GM23338 (cell line): ENCODE measurements around the genes RNF121 and STARD10.

- PRO-cap, result no peak
- RAMPAGE, long total RNA, result no peak
These were observed 87.3 kb upstream of the DEFB108B start for GRCh38 chr11:71745611-71746138.

DNA sequence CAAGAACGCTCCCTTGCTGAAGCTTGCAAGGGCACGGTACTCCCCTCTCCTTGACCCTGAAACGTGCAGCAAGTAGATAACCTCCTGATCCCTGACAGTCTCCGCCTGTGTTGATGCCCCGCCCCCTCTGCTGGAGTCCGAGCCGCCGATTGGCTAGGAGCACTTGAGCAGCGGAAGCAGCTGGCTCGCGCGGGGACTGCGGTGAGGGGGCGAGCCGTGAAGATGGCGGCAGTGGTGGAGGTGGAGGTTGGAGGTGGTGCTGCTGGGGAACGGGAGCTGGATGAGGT, at the start of gene RNF121:
TSS of gene RNF121 (plus strand) at position 207 of the 287 bp plus-strand sequence.
- PRO-cap, result bidirectional peak, plus-strand start at position 212 of the sequence, minus-strand start at position 78 of the sequence
- RAMPAGE, long total RNA, result no peak

DNA sequence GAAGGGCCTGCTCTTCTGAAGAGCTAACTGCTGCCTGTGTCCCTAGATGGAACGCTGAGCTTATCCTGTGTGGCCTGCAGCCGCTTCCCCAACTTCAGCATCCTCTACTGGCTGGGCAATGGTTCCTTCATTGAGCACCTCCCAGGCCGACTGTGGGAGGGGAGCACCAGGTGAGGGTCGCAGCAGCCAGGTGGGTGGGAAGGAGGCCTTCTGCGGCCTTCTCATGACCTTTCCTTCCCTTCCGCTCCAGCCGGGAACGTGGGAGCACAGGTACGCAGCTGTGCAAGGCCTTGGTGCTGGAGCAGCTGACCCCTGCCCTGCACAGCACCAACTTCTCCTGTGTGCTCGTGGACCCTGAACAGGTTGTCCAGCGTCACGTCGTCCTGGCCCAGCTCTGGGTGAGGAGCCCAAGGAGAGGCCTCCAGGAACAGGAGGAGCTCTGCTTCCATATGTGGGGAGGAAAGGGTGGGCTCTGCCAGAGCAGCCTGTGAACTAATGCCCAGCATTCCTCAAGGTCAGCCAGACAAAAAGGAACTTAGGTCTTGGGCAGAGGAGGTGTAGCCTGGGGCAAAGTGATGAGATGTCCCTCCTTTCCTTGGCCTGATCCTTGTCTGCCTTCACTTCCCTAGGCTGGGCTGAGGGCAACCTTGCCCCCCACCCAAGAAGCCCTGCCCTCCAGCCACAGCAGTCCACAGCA, 2.6 kb downstream of the IL18BP start:
- PRO-cap, result no peak
- RAMPAGE, long total RNA, result no peak

DNA sequence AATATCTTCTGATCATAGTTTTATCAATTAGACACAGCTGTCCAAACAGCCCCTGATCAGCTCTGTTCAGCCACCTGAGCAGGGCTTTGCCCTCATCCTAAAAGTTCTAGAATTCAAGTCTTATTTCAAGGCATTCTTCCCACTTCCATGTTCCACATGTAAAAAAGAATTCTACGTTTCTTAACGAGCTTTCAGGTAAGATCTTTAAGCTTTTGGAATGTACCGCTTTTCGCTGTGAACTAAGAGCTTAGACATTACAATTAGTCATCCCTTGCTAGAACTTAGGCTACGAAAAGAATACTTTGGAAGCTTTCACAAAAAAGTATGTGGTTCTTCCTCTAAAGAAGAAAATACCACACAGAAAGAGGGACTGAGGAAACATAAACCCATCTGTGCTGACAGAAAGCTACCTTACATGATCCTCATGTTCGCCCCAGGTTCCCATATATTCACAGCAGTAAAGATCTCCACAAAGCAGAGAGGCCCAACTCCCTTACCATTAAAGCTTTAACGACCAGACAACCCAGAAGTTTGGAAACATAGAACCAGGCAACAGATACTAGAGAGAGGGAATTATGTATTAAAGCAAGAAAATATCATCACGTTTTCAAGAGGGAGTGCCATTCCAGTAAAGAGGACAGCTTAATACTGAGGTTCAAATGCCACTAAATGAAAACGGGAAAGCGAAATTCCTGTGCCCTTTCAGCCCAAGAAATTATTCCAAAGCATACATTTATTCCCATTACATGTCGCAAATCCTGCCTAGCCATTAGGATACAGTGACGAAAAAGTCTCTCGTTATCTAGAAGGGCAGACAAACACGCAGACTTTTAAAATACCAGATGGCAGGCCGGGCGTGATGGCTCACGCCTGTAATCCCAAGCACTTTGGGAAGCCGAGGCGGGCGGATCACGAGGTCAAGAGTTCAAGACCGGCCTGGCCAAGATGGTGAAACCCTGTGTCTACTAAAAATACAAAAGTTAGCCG, 1.6 kb downstream of the NUMA1 start:
- PRO-cap, result no peak
- RAMPAGE, long total RNA, result no peak

GRCh38 chr11:72111128-72111489, 1.4 kb downstream of the ANAPC15 start:
- PRO-cap, result no peak
- RAMPAGE, long total RNA, result no peak

- PRO-cap, result no peak
- RAMPAGE, long total RNA, result no peak
These were observed 8.4 kb upstream of the FOLR2 start for GRCh38 chr11:72208123-72208744.

DNA sequence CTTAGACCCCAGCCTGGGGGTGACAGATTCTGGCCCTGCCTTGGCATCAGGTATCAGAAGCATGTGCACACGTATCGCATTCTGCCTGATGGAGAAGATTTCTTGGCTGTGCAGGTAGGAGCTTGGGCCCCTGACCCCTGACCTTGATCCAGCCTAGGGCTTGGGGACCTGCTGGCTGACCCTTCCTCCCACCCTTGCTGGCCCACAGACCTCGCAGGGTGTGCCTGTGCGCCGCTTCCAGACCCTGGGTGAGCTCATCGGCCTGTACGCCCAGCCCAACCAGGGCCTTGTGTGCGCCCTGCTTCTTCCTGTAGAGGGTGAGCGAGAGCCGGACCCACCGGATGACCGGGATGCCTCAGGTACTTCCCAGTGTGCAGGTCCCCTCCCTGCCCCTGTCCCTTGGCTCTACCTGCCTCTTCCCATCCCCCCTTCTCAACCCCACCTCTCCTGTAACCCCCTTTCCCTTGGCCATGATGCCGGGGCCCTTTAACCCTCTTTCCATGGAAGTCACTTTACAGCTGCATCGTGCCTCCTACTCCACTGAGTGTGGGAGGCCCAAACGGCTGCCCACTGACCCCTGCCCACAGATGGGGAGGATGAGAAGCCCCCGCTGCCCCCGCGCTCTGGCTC, 3.7 kb downstream of the INPPL1 start:
- PRO-cap, result no peak
- RAMPAGE, long total RNA, result no peak

DNA sequence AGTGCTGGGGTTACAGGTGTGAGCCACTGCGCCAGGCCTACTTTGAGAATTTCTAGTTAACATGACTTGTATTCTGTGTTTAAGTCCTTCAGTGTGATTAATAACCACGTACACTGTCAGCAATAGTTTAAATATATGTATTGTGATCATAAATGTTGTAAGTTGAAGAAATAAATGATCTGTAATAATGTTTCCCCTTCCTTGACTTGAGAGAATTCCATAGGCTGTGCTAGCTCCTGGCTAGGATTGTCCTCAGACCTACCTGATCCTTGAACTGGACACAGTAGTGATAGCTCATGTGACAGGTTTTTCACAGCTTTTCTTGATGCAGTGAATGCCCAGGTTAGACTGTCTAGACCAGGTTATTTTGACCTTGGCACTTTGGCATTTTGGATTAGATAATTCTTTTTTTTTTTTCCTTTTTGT, 47.2 kb upstream of the CLPB start:
- PRO-cap, result no peak
- RAMPAGE, long total RNA, result no peak

DNA sequence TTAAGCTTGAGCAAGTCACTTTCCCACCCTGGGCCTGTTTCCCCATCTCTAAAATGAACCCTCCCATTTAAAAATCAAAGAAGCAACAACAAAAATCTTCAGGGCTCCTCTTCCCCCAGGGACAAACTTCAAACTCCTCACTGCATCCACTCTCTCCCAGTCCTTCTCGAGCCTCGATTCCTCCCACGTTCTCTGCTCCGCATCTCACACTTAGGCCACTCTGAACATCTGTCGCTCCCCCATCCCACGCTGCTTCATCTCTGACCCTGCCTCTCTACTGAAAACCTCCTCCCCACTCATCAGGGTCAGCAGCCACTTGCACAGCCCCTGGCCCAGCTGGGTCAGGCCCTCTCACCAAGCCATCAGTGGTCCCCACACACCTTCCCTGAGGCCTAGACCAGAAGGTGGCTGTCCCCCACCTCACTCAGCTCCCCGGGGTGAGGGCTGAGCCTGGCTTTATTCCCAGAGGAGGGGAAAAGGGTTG, 17.4 kb downstream of the PDE2A start:
- PRO-cap, result no peak
- RAMPAGE, long total RNA, result no peak

GRCh38 chr11:72693937-72694264, 19.7 kb upstream of the PDE2A start:
- PRO-cap, result no peak
- RAMPAGE, long total RNA, result no peak

DNA sequence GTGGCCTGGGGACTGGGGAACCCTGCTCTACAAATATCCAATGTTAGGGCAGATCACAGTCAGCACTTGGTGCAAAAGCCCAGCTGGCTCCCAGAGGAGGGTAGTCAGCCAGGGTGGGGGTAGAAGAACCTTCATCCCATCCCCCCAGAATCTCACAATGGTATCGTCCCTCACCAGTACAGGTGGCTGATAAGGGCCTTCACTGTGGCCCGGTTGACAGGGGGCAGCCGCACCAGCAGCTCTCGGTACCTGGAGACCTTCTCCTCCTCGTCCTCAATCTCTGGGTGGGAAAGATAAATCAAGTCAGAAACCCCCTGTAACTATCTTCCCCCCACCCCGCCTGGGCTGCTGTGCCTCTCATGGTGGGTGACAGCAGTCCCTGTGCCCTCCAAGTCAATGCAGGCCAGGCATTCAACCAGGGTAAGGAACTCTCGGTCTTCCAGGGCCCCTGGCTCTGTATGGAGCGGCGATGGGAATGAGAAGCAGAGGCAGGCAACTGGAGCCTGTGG, 22.2 kb upstream of the PDE2A start:
- PRO-cap, result no peak
- RAMPAGE, long total RNA, result no peak

DNA sequence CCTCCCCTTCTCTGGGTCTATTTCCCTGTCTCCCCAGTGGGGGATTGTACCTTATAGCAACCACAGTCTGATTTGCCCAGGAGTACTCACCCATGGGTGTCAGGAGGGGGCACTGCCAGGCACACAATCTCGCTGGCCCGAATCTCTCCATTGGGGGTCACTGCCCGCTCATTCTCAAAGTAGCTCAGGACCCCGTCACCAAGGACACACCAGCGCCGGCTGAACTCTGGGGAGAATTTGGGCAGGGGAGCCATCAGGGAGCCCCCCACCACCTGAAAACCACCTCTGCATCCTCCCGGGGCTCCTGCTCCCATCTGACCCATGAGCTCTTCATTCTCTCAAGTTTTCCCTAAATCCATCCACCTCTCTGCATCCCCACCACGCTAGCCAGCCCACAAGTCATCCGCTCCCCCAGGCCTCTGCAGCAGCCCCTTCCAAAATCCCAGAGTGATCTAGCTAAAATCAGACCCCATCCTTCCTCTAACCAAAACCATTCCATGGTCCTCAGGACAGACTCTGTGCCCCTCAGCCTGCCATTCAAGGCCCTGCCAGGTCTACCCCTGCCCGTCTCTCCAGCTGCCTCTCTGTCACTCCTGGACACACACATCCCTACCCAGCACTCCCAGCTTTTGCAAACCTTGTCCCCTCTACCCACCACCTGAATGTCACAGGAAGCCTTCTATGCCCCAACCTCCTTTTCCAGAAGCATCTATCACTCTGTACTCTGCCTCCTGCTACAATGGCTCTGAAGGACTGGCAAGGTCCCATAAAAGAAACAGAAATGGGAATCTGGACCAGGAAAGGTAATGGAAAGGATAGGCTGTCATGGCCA, 25.3 kb upstream of the PDE2A start:
- PRO-cap, result no peak
- RAMPAGE, long total RNA, result no peak

DNA sequence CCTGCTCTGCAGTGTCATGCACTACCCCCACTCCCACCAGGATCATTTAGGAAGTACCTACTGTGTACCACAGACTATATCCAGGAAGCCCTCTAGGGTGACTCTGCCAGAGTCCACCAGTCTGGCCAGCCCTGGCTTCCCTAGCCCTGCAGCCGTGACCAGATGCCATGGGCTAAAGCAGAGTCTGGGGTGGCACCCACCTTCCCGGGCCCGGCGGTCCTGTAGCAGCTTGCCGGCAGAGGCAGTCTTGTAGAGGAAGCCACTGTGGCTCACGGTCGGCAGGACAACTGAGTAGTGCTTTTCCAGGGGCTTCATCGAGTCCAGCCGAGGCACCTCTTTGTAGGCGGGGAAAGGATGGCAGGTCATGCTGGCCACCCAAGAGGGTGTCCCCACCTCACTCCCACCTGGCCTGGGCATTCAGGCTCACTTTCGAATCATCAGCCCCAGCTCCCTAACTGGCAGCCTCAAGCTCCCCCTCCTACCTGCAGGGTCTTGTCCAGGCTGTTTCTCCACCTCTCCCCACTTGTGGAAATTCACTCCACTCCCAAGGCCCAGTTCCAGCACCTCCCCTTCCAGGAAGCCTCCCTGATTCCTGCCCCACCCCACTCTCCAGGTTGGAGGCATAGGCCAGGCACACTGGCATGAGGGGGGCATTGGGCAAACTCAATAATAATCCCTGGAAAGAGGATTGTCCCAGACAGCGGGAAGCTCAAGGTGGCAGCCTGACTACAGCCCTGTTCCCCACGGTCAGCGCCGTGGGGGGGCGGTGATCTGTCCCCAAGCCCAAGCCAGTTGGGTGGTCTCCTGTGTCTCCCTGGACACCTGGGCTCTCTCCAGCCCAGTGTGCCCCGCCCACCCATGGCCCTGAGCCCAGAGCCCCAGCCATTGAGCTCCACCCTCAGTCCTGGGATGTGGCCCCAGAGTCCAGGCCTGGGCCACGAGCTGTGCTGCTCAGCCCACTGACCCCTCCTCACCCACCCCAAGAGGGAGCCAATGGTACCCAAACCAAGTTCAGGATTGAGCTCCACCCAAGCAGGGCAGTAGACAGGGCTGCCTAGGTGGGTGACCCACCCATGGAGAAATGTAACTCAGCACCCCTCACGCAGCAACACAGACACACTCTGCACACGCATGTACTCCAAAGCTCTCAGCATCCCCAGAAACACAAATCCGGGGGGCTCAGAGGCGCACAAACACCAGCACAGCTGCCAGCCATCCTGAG, 27.6 kb upstream of the PDE2A start:
- PRO-cap, result no peak
- RAMPAGE, long total RNA, result no peak

DNA sequence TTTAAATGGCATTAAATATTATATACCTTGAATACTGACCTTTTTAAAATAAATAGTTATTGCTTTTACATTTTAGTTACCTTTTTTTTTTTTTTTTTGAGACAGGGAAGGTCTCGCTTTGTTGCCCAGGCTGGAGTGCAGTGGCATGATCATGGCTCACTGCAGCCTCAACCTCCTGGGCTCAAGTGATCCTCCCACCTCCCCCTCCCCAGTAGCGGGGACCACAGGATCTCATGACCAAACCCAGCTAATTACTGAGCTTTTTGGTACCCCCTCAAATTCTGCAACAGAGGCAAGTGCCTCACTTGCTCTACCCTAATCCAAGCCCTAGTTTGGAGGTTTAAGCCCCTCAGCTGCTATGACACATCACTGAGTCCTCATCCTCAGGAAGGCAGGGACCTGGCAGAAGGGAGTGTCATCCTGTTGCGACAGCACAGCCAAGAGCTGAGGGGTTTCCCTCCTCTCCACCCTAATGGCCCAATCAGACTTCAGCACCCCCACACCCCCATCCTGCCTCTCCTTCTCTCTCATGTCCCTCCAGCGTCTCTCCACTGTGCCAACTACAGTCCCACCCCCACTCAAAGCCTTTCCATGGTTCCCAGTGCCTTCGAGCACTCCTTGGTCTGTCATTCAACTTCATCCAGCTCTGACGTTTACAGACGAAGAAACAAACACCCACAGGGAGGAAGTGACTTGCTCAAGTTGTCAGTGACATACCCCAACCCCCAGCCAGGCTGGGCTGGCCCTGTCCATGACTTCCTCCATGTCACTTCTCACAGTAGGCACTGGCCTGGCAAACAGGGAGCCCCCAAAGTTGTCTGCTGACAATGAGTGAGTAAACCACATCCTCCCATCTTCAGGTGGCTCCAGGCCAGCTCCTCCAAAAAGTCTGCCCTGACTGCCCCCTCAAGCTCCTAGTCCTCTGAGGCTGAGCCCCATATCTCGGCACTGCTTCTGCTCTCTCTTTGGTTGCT, 15.8 kb downstream of the ARAP1 start:
- PRO-cap, result no peak
- RAMPAGE, long total RNA, result no peak

DNA sequence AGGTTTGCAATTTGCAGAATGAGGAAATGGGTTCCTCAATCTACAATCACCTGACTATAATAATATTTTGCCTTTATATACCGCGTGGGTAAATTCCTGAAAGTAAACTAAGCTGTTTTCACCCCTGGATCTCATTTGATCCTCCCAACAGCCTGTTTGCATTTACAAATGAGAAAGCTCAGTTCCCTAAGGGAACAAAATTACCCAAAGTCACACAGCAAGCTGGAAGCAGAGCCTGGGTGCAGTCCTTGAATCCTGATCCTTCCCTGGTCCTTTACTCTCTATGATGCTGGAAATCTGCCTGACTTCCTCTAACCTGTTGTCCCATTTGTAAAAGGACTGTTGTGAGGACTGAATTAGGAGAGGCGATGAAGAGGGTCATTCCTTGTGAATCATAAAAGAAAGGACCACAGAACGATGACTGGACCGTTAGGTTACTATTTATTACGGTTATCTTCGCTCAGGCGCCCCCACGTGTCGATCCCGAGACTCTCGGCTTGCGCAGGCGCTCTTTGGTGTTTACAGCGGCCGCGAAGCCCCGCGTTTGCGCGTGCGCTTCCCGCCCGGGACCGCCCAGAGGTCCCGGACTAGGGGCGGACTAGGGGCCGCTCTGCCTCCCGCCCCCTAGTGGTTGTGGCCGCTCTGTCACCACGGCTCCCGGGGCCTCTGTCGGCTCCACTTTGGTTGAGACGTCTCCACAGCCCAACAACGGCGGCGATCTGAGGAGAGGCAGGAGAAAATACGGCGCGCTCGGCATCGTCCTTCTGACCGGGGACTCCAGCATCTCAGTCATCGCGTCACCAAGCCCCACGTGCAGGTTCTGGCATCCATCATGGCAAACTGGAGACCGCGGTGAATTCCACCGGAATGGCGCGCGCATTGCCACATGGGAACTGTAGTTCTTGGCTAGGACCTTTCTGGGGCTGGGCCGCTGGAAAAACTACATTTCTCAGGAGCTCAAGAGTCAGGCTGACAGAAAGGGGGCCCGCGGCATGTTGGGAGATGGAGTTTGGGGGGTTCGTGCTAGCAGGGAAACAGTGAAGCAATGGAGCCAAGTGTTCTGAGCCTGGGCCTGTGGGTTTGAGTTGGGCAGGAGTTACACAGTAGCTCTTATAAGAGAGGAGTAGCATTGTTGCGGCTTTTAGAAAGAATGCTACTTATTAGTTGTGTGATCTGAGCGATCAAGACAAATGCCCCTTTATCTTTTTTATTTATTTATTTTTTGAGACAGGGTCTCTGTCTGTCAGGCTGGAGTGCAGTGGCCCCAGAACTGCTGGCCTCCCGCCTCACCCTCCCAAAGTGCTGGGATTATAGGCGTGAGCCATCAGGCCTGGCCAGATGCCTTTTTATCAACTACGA, at the start of gene STARD10:
TSS of gene STARD10 (minus strand) at position 842 of the 1,359 bp plus-strand sequence.
- PRO-cap, result bidirectional peak, plus-strand start at position 627 of the sequence, minus-strand start at position 810 of the sequence
- RAMPAGE, long total RNA, result no peak

GRCh38 chr11:72812376-72812794, 1.8 kb upstream of the ATG16L2 start:
- PRO-cap, result no peak
- RAMPAGE, long total RNA, result no peak

- PRO-cap, result no peak
- RAMPAGE, long total RNA, result no peak
These were observed 98.9 kb downstream of the ATG16L2 start for GRCh38 chr11:72912952-72913626.

DNA sequence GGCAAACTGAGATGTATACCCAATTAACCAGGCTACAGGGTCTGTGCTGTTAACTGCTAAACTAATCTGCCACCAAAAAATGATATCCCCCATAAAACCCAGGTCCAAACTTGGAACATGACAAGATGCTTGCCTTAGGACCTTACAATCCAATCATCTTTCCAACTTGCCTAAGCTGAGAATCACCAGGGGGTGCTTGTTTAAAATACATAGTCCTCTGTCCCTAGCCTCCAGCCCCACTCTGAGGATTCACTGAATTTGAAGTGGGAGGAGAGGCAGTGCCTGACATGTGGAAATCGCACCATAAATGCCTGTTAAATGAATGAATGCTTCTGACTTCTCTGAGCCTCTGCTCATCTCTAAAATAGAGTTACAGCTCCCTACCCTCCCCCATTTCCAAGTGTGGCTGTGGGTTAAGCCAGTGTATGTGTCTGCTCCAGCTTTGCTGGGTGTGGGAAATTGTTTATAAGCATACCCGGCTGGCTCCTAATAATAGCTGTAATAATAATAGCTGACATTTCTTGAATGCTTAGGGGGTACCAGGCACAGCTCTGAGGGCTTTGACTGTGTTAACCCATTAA, 6.8 kb upstream of the FCHSD2 start:
- PRO-cap, result no peak
- RAMPAGE, long total RNA, result no peak

GRCh38 chr11:73152399-73152822, 10.3 kb upstream of the FCHSD2 start:
- PRO-cap, result no peak
- RAMPAGE, long total RNA, result no peak

DNA sequence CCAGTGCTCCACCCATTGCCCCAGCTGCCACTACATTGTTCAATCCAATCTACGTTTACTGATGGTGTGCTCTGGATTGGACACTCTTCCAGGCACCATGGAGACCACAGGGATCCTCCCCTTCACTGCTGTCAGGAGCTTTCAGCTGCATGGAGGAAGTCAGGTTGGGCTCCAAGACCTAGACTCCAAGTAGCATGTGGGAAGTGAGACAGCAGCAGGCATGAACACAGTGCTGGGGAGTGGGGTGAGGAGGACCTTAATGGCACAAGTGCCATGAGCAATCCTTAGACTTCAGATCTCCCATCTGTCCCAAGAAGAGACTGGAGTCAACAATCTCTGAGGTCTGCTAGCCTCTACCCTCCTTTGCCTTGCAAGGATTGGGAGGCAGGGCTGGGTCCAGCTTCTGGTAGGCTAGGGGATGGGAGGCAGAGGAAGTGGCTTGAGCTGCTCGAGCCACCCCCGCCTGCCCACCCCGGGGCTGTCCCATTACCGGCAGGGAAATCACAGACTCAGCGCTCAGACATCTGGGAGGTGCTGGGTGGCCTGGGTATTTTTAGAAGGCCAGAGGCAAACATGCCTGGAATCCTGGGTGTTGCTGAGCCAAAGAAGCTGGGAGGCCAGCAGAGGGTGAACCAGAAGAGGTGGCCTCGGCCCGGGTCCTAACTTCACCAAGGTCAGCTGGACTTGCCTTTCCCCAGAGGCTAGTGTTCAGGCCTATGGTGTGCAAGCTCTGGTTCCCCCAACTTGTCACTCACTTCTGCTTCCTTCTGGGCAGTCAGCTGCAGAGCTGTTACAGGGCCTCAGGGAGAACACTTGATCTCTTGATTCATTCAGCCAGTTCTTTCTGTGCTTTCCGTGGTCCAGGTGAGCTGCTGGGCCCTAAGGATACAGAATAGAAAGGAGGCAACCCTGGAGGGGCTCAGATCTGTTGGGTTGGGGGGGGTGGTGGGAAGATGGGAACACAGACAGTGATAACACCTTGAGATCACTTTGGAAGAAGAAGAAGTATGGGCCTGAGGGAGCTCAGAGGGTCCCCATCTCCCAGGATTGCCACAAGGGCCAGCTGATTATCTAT, 15.4 kb upstream of the FCHSD2 start:
- PRO-cap, result no peak
- RAMPAGE, long total RNA, result no peak